SK-N-MC (cell line): ENCODE measurements around the genes SLC16A14 and SP110.

DNA sequence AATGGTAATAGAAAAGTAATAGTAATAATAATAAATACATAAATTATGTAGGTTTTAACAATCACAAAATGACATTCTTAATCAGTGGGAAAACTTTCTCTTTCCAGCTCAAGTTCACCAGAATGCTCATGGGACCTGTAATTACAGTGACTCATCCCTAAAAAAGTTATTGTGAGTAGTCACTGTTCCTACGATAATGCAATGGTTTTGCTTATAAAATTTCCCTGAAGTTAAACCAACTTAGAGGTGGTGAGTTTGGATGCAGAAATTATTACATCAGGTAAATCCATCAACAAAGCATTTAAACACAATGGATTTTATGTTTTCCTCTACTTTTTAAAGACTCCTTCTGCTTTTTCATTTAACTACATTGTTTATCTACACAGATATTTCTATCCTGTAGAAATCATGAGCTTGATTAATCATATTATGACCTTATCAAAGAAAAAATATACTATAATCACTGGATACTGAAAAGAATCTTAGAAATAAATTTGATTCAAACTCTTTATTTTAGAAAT lies 502.2 kb downstream of the PID1 start:
- RRBS = no CpG with 5 or more reads among the region's 1 CpG

DNA sequence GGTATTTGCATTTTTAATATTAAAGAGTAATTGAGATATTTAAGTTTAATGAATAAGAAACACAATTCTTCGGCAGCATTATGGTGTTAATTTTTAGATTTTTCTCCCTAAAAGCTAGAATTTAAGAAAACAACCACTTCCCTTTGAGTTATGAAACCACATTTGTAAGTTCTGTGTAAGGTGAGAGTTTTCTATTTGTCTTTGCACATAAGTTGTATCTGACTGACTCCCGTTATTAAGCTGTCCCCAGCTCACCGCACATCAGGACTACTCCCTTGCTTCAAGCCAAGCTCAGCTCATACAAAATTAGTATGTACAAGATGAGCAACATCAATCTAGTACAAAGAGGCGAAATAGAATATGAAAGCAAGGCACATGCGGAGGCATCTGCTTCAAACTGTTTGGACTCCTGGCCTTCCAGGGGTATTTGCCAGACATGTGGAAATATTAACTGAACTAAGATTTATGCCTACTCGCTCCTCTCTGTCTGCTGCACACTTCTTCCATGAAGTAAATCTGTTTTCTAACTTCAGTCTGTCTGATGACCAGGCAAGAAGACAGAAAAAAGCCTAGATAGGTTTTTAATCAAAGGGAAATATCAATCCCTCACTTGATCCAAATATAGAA lies 499.9 kb downstream of the PID1 start:
- RRBS = no CpG with 5 or more reads among the region's 6 CpGs

- RRBS = no CpG with 5 or more reads among the region's 6 CpGs
Observed at GRCh38 chr2:229138350-229138959, 132.6 kb downstream of the PID1 start.

DNA sequence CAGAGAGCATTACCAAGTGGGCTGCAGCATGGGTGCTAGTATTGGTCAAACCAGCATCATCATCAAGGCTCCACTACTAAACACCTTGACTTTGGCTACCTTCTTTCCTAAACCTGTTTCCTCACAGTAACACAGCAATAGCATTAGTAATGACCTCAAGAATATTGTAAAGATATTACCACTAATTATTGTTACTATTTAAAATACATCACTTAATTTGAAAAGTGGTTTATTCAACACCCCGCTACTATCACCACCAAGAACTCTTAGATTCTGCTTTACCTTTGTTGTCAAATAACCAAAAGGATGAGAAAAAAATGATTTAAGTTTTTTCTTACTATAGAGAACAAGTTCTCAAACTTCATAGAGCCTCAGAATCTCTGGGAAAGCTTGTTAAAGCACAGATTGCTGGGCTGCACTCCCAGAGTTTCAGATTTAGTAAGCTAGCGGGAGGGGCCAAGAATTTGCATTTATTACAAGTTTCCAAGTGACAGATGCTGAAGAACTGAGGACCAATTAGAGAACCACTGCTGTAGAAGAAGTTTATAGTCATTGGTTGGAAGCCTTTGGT lies 32.2 kb downstream of the PID1 start:
- RRBS = no CpG with 5 or more reads among the region's 2 CpGs

- RRBS = no CpG with 5 or more reads among the region's 2 CpGs
Observed at GRCh38 chr2:229265574-229266024, 5.5 kb downstream of the PID1 start.

DNA sequence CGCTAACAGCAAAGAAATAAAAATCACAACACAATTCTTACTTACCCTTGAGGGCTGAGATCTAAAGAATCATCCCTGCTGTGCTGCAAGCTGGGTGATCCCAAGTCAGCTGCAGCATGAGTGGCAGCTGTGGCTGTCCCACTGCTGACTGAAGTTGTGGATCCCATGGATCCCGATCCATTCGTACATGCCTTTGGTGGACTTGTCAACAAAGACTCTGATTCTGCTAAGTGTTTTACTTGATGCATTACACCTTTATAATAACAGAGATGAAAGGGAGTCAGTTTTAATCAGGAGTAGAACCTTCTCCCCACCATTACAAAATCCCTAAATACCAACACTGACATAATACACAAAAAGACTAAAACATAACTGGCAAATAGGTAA lies 87.8 kb upstream of the DNER start:
- RRBS = no CpG with 5 or more reads among the region's 3 CpGs

DNA sequence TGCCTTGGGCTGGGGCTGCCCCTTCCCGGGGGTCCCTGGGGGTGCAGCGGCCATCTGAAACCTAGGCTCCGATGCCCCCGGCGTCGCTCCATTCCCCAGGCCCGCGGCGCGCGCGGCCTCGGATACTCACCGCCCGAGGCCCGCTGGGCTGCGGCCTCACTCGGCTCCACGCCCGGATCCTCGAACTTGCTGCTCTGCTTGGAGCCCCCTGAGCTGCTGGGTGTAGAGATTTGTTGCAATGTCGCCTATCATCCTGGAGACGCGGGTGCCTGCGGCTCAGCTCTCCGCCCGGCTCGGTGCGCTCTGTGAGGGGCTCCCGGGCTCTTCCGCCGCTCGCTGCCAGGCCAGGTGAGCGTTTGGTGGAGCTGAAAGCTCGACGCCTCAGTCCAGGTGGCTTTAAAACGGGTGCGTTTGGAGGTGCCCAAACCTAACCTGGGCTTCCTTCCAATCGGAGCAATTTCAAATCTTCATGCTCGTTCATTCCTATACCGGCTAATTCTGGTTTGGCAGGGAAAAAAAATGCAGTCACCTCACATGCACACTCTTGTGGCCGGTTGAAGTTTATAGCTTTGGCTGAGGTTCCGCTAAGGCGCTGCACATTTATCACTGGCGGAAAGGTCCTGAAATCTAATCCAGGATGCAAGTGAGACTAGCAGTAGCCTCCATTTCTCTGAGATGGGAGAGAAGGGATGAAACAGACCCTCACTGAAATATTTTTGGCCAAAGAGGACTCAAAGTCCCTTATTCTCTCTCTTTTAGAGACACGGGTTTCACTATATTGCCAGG lies at the start of gene SLC16A14:
TSS of gene SLC16A14 (minus strand) at position 500 of the 786 bp plus-strand sequence.
- RRBS = 9% methylated on average over 24 of the region's 46 CpGs

- RRBS = no CpG with 5 or more reads among the region's 5 CpGs
Observed at GRCh38 chr2:230177525-230177769, 42.3 kb downstream of the SP110 start.

- RRBS = no CpG with 5 or more reads among the region's 4 CpGs
Observed at GRCh38 chr2:230217421-230217899, 2.3 kb downstream of the SP110 start.

DNA sequence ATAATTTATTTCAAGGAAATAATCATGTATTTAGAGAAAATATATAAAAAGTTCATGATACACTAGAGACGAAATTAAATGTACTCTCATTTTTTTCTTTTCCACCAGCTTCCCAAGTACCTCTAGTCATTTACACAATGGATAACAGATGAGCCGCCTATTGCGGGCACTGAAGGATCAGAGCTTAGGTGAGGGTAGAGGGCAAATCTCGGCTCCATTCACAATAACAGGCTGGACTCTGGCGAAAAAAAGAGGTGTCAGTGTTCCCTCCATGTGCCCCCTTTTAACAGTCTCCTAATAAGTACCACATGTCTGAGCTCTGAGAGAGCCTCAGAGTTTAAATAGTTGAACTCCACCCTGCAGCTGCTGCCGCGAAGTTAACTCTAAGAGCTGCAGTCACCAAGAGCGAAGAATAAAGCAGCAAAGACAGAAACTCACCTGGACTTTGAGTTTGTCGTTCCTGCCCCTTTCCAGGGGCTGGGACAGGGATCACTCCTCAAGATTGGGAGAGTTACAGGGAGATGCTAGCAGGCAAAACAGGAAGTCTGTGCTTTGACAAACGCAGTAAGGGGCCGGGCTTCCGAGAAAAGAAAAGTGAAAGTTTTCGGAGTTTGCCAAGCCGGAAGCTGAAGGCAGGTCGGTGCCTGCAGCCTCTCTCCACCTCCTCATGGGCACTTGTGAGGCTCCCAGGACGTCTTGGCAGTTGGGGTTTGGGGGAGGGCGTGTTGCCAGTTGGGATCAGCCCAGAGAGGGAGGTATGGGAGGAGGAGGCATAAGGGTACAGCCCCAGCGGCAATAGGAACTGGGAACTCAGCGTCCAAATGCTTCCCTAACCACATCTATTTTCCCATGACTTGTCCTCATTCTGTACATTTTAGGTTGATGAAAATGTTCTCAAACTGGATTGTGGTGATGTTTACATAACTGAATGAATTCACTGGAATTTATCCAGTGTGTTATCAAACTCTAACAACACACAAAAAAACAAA lies at the start of gene SP110:
TSS of gene SP110 (minus strand) at position 549 of the 989 bp plus-strand sequence.
- RRBS = no CpG with 5 or more reads among the region's 19 CpGs

- RRBS = no CpG with 5 or more reads among the region's 2 CpGs
Observed at GRCh38 chr2:230448639-230449022, 32.6 kb downstream of the SP100 start.

DNA sequence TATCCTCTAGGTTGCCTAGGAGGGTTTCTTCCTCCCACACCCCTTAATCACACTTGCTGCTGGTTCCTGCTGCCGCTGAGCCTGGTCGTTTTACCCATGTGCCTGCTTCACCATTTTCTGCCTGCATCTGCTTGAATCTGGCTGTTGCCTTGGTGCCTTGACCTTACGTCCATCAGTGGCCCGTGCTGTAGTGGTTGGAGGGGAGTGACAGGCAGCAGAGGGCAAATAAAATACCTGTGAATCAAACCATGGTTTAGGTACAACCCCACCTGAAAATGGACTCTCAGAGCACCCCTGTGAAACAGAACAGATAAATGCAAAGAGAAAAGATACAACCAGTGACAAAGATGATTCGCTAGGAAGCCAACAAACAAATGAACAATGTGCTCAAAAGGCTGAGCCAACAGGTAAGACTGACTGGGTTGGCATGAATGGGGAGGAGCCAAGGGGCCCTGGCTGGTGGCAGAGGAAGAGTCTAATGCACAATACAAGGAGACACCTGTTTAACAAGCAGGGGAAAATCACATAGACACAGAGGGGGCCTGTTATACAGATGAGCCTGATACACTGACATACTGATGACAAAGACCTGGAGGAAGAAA lies 33.4 kb downstream of the SP100 start:
- RRBS = no CpG with 5 or more reads among the region's 5 CpGs

DNA sequence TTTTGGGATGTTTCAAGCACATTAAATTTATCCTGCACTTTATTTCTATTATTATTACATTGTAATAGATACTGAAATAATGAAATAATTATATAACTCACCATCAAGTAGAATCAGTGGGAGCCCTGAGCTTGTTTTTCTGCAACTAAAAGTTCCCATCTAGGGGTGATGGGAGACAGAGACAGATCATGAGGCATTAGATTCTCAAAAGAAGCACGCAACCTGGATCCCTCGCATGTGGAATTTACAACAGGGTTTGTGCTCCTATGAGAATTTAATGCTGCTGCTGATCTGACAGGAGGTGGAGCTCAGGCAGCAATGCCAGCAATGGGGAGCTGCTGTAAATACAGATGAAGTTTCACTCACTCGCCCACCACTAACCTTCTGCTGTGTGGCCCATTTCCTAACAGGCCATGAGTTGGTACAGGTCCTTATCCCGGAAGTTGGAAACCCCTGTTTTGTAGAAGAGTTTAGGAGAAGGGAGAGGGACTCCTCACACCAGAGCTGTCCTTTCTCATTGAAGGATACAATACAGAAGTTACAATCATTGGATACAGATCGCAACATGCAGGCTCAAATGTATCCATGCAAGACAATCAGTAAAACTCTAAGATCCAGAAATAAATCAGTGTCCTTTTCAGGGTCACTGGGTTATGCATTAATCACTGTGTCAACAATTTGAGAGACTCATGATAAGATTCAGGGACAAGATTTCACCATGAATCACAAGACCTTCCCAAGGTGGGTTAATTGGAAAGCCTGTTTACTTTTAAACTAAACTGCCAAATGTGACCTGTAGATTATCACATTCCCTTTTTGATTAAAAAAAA lies 96.9 kb downstream of the SP100 start:
- RRBS = no CpG with 5 or more reads among the region's 5 CpGs

DNA sequence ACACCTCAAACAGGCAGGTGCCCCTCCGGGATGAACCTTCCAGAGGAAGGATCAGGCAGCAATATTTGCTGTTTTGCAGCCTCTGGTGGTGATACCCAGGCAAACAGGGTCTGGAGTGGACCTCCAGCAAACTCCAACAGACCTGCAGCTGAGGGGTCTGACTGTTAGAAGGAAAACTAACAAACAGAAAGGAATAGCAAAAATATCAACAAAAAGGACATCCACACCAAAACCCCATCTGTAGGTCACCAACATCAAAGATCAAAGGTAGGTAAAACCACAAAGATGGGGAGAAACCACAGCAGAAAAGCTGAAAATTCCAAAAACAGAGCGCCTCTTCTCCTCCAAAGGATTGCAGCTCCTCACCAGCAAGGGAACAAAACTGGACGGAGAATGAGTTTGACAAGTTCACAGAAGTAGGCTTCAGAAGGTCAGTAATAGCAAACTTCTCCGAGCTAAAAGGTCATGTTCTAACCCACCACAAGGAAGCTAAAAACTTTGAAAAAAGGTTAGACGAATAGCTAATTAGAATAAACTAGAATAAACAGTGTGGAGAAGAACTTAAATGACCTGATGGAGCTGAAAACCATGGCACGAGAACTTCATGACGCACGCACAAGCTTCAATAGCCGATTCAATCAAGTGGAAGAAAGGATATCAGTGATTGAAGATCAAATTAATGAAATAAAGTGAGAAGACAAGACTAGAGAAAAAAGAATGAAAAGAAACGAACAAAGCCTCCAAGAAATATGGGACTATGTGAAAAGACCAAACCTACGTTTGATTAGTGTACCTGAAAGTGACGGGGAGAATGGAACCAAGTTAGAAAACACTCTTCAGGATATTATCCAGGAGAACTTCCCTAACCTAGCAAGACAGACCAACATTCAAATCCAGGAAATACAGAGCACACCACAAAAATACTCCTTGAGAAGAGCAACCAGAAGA lies 110.4 kb downstream of the SP100 start:
- RRBS = no CpG with 5 or more reads among the region's 12 CpGs

DNA sequence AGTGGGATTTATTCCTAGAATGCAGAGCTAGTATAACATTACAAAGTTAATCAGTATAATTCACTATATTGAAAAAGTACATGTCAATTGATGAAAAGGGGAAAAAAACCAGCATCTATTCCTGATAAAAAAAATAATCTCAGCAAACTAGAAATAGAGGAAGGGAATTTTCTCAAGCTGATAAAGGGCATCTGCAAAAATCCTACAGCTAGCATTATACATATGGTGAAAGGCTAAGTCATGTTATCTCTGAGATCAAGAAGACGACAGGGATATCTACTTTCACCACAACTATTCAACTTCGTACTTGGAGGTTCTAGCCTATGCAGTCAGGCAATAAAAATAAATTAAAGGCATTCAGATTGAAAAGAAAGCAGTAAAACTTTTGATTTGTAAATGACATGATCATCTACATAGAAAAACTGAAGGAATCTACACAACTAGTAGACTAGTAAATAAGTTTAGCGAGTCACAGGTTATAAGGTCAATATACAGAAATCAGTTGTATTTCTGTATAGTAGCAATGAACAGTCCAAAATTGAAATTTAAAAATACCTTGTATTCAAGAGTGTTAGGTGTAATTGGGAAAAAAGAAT lies 58.2 kb downstream of the CAB39 start:
- RRBS = no CpG with 5 or more reads among the region's 3 CpGs

- RRBS = 1% methylated on average over 12 of the region's 41 CpGs
Observed at GRCh38 chr2:230865164-230865814, 547 bp downstream of the ITM2C start.

DNA sequence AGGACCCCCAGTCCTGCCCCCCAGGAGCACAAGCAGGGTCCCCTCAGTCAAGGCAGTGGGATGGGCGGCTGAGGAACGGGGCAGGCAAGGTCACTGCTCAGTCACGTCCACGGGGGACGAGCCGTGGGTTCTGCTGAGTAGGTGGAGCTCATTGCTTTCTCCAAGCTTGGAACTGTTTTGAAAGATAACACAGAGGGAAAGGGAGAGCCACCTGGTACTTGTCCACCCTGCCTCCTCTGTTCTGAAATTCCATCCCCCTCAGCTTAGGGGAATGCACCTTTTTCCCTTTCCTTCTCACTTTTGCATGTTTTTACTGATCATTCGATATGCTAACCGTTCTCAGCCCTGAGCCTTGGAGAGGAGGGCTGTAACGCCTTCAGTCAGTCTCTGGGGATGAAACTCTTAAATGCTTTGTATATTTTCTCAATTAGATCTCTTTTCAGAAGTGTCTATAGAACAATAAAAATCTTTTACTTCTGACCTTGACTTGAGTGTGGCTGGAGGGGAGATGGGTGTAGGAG lies 14.1 kb downstream of the ITM2C start:
- RRBS = no CpG with 5 or more reads among the region's 9 CpGs

DNA sequence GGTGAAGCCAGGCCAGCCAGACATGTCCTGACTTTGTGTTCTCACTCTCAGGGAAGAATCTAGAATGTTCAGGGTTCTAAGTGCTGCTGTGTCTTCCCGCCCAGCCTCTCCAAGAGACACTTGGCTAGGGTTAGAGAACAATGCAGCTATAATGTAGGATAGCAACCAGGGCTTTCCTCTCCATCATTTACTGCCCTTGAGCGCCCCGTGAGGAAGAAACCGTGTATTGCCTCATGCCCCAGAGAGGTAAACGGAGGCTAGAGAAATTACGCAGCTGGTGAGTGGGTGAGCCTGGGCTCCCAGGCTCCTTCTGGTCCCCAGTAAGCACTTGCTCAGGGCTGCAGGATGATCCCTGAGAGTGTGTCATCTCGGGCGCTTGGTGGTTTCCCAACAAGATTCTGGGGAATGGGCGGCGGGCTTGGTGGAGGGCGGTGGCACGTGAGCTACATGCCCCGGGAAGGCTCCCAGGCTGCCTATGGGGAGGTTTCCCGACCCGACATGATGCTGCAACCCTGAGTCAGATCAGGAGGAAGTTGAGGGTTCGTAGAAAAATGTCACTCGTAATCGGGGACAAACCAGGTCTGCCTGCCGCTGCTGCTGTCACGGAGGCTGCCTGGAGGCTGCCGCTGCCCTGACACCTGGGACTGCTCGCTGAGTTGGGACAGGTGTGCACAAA lies 527 bp downstream of the GPR55 start:
- RRBS = no CpG with 5 or more reads among the region's 22 CpGs